ENCODE data around the gene TDRD1.

- RRBS: no CpG with 5 or more reads among the region's 4 CpGs
Observed at GRCh38 chr10:114022974-114023482, 20.6 kb upstream of the ADRB1 start.

DNA sequence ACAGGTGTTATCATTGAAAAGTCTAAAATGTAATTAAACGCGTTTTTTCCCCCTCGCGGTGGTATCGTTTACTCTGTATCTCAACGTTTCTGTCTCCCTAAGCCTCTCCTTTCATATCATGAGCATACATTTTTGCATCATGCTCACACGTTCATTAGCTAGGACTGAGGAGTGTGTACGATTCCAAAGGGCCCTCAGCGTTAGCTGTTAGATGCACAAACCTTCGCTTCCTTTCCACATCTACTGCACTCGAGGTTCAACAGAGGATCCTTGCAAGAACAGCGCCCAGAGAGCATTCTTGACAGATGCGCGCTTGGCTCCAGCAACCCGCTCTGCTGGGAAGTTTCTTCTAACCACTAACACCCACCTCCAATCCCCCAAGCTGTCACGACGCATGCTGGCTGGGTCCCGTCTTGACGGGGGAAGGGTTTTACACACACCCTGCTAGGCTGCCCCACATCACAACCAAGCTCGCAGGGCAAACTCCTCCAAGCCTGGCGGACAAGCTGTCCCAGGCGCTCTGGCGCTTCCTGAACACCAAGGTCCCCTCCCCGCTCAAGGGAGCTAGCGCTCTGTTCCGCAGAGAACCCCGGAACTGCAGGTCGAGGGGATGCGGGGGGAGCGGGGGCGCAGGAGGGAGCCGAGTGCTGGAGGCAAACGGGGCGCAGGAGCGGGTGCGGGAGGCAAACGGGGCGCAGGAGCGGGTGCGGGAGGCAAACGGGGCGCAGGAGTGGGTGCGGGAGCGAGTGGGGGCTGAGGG, 713 bp upstream of the ADRB1 start:
- RRBS: no CpG with 5 or more reads among the region's 44 CpGs

GRCh38 chr10:114178938-114179415, at the start of gene TDRD1:
Gene TDRD1 (plus strand): TSS chr10:114179353.
- RRBS: no CpG with 5 or more reads among the region's 25 CpGs

- RRBS: no CpG with 5 or more reads among the region's 11 CpGs
Observed at GRCh38 chr10:114259629-114260033, 20.6 kb downstream of the VWA2 start.

DNA sequence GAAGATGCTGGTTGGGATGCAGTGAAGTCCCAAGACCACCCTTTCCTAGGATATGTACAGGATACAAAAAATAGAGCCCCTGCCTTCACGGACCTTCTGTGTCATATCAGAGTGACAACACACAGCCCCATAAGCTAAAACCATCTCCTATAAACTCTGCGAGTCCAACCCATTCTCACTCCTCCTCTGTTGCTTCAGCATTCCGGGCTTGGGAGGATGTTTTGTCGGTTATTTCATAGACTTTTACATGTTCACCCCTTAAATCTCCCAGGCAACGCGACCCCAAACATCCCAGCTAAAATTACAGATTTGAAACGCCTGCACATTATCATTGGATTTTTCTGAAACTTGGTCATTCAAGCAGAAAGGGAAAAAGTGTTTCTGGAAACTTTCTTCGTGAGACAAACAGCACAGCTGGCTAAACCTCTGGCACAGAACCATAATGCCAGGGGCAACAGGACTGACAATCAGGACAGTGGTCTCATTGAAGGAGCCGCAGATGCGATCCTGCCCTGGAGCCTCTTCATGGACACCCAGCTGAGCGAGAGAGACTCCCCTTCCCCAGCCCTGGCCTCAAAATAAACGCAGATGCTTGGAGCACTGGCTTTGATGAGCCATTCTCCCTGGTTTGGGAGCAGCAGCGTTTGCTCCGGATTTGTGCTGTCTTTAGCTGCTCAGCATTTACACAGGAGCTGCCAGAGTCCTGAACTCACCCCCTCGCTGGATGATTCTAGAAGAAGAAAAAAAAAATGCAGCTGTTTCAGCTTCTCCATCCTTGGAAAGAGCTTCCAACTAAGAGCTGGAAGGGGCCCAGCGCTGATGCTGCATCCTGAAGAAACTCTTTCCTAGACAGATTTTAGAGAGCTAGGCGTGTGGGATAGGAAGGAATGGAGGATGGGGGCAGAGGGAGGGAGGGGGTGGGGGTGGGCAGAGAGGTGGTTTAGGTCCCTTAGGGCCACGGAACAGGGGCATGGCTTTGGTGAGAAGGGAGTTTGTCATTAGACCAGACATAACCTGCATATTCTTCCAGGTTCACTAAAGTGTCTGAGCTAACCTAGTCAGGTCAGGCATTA, 30.0 kb downstream of the AFAP1L2 start:
- RRBS: no CpG with 5 or more reads among the region's 18 CpGs

GRCh38 chr10:114389270-114389751, 15.0 kb downstream of the AFAP1L2 start:
- RRBS: no CpG with 5 or more reads among the region's 4 CpGs

- RRBS: no CpG with 5 or more reads among the region's 3 CpGs
Observed at GRCh38 chr10:114491345-114491814, 87.1 kb upstream of the AFAP1L2 start.

- RRBS: no CpG with 5 or more reads among the region's 10 CpGs
Observed at GRCh38 chr10:114499526-114500282, 95.4 kb upstream of the AFAP1L2 start.

GRCh38 chr10:114507470-114507999, 103.2 kb upstream of the AFAP1L2 start:
- RRBS: no CpG with 5 or more reads among the region's 4 CpGs

DNA sequence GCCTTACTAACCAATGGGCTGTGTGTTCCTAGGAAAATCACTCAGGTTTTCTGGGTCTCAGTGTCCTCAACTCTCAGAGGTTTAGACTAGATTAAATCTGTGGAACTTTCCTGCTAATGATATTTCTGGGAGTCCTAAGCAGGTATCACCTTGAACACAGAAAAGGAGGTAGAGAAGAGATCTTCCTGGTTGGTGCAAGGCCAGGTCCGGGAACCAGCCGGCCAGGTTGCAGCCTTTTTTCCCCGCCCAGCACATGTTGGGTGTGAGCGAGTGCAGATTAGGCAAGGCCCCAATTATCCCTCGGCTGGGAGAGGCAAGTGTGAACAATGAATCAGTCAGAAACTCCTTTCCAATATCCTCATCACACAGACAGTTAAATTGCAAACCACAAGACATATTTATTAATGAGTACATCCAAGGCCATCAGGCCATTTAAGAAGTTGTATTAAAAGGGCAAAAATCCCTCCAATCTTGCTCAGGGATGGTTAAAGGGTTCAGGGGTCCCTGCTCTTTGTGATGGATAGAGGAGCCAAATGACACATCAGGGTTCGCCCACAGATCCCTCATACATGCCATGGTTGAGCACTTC, 115.0 kb upstream of the AFAP1L2 start:
- RRBS: no CpG with 5 or more reads among the region's 6 CpGs

- RRBS: no CpG with 5 or more reads among the region's 14 CpGs
Observed at GRCh38 chr10:114544916-114545436, 113.1 kb downstream of the ABLIM1 start.

DNA sequence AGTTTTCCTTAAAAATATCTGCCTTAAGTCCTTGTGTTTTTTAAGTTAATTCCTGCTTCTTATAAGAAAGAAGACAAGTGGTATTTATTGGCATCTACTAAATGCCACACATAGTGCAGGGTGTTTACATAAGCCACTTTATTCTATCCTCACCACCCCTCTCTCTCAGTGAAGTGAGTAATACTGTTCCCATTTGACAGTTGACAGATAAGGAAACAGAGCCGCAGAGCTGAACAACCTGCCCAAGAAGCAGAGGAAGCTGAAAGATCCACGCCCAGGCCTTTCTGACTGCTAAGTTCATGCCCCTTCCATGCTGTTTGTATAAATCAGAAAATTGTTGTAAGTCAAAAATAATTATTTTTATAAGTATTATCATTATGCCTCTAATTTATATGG, 54.1 kb downstream of the ABLIM1 start:
- RRBS: no CpG with 5 or more reads among the region's 2 CpGs

GRCh38 chr10:114609946-114610591, 48.0 kb downstream of the ABLIM1 start:
- RRBS: no CpG with 5 or more reads among the region's 7 CpGs

- RRBS: no CpG with 5 or more reads among the region's 5 CpGs
Observed at GRCh38 chr10:114684926-114685239, 26.8 kb upstream of the ABLIM1 start.

DNA sequence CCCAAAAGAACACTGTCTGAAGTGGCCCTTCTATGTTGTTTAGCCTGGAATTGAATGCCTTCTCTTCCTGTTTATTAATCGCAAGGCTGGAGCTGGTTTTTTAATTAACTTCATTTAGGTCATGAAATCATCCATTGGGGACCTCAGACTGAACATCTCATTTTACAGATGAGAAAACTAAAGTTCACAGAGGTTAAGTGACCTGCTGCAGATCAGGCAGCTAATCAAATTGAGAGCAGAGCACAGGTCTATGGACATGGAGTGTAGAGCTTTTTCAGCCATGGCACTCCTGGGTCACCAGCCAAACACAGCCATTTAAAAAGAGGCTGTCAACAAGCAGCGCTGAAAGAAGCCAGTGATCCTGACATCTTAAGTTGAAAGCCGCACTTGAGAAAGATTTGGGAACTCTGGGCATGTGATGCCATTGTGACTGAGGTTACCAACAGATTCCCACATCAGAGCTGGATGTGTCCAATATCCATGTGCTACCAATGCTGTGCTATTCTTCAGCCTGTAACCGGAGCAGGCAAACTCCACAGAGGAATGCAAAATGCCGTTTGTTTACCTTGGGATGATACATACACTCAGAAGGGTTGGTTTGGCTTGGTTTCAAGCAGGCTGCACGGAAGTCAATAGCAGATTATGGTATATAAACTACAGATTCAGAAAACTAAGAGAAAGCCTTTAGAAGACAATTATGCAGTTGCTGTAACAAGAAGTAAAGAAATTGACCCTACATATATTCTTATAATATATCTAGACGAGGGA, 56.2 kb upstream of the ABLIM1 start:
- RRBS: no CpG with 5 or more reads among the region's 7 CpGs

DNA sequence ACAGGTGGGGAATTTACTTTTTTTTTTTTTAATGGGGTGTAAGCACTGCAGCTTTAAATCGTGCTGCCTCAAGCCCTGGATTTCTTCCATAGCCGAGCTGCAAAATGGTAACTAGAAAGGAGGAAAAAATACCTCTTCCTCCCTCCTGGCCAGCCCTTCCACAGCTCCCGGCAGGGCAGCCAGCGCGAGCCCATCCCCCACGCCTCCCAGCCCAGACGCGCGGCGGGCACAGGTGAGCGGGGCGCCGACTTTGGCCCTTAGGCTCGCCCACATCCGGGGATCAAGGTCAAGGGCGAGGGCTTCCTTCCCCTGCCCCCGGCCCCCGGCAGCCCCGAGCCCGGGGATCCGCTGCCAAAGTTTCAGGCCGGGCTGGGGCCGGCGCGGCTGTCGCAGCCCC, 54.0 kb upstream of the FHIP2A start:
- RRBS: under 1% methylated on average over 4 of the region's 26 CpGs

GRCh38 chr10:115001393-115002422, 63.7 kb downstream of the TRUB1 start:
- RRBS: no CpG with 5 or more reads among the region's 14 CpGs

GRCh38 chr10:115368120-115368788, 275.1 kb downstream of the ATRNL1 start:
- RRBS: no CpG with 5 or more reads among the region's 33 CpGs

DNA sequence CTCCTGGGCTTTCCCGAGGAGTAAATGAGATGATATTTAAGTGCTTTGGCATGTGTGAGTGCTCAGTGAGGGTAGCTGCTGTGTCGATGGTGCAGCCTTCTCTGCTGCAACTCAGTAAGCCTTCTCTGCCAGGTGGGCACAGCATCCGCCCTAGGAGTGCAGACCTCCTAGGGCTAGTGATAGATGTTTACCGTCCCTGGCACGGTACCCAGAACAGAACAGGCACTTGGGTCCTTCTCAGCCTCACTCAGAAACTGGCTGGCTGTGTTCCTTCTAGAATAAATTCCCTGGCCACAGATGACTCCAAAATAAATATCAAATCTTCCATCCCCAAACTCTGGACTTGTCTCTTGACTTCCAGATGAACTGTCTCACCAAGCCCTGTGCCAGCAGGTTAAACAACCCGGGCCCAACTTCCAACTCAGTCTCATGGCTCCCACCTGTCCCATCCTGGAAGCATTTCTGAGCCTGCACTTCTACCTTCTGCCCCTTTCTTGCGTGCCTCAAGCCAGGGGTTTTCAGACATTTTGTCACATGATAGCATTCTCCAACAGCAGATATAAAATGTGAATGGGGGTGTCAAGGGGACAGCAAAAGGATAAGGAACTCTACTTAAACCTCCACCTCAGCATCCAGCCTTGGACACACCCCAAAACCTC, 227.1 kb downstream of the GFRA1 start:
- RRBS: no CpG with 5 or more reads among the region's 7 CpGs

- RRBS: no CpG with 5 or more reads among the region's 17 CpGs
Observed at GRCh38 chr10:116058356-116059288, 214.4 kb downstream of the GFRA1 start.

Data from GM12891 (cell line).